SK-N-DZ (cell line): ENCODE measurements around a stretch of chr11.

DNA sequence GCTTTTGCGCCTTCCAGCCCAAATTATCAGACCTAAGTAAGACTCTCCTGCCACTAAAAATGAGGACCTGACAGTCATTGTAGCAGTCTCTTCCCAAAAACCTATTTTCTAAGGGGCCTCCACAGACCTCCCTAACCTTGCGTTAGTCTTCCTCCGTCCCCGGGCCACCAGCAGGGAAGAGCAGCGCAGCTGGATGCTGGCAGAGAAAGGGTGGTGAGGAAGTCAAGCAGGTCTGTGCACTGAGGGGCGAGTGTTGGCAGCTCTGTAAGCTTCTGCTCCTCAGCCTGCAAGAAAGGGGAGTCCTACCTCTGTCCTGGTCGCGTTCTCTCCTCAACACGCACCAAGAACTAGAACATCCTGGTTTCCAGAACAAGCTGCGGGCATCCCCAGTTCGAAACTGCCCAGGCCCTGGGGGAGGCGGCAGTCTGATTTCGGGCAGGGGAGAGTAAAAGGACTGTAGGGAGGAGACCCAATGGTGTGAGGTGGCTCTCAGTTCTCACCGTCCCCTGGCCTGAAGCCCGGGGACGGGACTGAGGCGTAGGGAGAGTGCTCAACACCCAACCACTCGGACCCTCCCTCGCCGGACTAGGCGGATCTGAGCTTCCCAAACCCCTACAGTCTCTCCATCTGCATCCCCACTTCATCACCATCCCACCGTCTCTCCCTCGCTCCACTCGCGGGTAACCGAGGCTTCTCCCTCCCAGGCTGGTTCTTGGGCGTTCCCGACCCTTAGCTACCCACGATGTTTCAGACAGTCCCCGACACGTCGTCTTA, 7.8 kb upstream of the FLI1 start:
RAMPAGE:
- cytosol, long total RNA: no peak
- nucleus, long total RNA: no peak

DNA sequence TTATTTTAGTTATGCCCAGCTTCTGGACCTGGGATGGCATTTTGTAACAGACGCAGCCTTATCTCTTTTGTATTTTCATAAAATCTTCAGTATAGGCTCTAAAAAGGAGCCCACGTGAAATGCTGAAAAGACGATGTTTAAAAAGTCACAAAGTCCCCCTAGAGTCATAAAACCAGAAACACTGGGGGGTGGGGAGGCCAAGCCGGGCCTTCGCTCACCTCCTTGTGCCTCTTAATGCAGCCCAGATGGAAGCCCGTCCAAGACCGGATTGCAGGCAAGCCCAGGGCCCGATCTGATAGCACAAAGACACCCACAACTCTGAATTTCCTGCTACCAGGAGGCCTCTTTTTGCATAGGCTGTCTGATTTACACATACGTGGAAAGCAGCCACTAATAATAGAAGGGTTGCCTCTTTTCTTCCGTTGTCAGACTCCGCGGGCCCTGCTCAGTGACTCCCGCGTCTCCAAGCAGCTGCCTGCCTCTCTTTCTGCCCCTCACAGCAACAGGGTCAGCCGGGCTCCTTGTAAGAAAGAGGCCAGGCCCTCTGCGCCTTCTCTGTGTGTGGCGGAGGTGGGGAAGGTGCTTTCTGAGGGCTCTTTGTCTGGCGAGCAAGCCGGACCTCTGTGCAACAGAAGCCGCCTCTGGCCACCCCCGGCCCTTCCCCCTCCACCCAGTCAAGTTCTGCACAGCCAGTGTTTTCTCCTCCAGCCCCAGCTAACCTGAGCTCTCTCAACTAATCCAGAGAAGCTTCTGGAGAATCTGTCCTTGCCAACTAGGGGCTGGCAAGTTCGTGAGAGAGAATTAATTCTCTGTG, 26.6 kb downstream of the FLI1 start:
RAMPAGE:
- cytosol, long total RNA: no peak
- nucleus, long total RNA: no peak

RAMPAGE:
- cytosol, long total RNA: no peak
- nucleus, long total RNA: no peak
Measured at GRCh38 chr11:128730706-128731473, 37.0 kb downstream of the FLI1 start.

RAMPAGE:
- cytosol, long total RNA: no peak
- nucleus, long total RNA: no peak
Measured at GRCh38 chr11:128841638-128842176, 25.4 kb downstream of the KCNJ1 start.

DNA sequence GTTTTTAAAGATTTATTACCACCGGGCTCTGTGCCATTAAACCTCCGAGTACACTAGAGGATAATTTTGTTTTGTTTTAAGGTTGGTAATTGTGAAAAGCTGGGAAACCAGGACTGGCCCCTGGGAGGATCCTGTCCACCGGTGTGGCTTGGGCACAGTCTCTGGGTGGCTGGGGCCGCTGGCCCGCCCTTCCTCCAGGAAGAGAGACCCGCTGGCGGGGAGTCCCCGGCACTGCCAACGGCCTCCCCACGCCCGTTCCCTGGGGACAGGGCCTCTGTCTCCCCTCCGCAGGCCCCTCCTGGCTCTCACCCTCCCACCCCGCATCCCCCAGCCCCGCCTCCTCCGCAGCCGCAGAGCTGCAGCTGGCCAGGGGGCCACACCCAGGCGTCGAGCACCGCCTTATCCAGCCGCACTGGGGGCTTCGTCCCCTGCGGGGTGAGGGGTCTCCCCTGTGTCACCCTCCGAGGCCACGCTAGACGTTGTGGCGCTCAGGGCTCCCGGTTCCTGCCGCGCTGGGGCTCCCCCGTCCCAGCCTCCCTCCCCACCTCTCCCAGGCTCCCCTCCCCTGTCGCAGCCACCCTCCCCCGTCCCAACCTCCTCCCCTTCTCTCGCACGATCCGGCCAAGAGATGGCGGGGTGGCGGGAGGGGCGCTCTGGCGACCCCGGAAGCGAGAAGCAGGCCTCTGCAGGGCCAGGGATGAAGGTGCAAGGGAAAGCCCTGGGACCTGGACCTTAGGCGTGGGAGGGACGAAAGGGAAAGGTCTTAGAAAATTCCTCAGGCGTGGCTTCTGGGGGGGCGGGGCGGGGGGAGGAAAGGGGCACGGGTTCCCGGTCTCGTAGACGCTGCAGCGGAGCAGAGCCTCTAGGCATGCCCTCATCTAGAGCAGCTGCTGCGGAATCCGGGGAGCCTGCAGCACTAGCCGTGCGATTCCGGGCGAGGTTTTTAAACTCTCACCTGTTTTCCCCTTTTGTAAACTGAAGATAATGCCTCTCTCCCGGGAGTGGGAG, 14.1 kb downstream of the KCNJ5 start:
RAMPAGE:
- cytosol, long total RNA: no peak
- nucleus, long total RNA: no peak

DNA sequence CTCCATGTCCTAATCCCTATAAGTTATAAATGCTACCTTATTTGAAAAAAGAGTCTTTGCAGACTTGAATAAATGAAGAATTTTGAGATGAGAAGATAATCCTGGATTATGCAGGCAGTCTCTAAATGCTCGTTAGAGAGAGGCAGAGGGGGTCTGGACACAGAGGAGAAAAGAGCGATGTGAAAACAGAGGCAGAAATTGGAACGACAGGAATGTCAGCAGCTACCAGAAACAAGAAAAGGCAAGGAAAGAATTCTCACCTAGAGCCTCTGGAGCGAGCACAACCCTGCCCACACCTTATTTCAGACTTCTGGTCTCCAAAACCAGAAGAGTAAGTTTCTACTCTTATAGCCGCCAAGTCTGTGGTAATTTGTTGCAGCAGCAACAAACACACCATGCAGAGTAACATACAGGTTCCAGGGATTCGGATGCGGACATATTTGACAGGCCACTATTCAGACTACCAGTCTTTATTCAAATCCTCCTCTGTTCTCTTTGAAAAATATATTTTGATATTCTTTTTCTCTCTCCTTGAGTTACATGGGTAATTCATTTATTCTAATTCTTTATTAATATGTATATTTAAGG, 23.8 kb upstream of the ARHGAP32 start:
RAMPAGE:
- cytosol, long total RNA: no peak
- nucleus, long total RNA: no peak

RAMPAGE:
- cytosol, long total RNA: no peak
- nucleus, long total RNA: no peak
Measured at GRCh38 chr11:129258401-129258932, 66.3 kb upstream of the ARHGAP32 start.

RAMPAGE:
- cytosol, long total RNA: no peak
- nucleus, long total RNA: no peak
Measured at GRCh38 chr11:129372736-129373531, 2.7 kb upstream of the BARX2 start.

DNA sequence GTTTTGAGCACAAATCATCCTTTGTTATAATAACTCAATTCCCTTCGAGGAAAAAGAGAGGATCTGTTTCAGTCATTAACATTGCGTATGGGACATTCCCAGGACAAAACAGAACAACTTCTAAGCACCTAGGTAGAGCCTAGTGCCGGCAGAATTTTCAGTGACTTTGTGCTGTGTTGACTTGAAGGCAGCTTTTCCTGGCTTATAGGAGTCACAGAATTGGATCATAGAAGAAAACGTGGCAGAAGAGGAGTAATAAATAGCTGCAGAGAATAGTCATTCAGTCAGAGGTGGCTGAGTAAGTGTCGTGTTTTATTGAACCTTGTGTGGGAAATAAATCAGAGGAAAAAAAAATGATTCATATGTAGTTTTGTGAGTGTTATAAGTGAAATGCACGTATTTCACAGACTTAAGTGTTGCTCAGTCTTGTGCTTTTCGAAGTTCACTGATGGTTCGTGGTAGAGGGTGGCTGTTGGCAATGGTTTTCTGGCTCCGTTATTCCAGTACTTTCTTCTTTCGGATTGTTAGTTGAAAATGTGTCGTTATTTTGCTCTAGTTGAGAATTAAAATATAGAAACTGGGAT, 2.1 kb downstream of the BARX2 start:
RAMPAGE:
- cytosol, long total RNA: no peak
- nucleus, long total RNA: no peak

GRCh38 chr11:129453212-129453901, 77.7 kb downstream of the BARX2 start:
RAMPAGE:
- cytosol, long total RNA: no peak
- nucleus, long total RNA: no peak

RAMPAGE:
- cytosol, long total RNA: no peak
- nucleus, long total RNA: no peak
Measured at GRCh38 chr11:129861710-129862311, 33.6 kb downstream of the NFRKB start.

DNA sequence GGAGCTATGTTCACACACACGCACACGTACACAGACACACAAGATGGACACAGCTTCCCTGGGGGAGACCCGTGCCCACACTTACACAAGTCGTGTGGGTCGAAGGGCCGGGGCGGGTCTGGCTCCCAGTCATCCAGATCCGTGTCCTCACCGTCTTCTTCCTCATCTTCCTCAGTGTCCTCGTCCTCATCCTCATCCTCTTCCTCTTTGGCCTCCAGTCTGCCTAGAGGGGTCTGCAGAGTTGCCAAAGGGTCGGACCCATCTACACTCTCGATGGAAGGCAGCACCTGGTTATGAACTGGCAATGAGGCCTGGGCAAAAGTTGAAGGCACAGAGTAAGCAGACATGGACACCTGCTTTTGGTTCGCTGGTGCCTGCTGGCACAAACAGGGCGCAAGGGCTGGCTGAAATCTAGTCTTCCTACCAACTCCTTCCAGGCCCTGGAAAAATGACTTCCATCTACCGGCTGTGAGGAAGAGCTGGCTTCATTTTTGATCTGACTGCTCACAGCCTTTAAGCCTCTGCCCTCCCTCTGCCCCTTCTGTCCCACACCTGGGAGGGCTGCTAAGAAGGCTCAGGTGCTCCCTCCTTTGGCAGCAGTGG, 51.8 kb upstream of the NFRKB start:
RAMPAGE:
- cytosol, long total RNA: no peak
- nucleus, long total RNA: no peak

DNA sequence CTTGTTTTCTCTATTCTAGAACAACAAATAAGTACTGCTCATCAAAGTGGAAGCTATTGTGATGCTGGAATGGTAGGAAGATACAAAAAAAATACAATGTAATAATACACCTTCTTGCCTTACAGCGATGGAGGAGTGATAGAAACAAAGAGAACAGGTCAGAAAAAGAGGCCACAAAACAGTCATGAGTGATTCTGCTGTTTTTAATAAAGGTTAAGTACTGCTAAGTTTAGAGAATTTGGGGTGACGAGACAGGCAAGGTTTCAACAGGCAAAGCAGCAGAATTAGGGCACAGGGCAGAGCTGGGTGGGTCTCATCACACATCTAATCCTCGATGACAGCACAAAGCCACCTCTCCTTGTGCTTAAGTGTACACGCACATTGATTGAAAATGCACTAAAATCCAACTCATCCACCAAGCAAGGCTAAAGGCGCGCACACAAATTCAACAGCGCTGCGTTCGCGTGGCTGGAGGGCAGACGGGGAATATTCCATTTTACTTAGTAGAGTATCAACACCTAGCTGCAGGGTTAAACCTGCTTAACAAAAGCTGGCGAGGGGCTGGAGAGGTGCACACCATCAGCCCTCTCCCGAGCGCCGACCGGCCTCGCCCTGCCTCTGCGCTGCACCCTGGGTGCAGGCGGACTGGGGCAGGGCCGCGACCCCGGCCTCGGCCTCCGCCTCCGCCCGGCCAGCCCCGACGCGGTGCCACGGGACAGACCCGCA, 1.3 kb downstream of the PRDM10 start:
RAMPAGE:
- cytosol, long total RNA: no peak
- nucleus, long total RNA: no peak

GRCh38 chr11:130068597-130069791, 700 bp upstream of the APLP2 start:
RAMPAGE:
- cytosol, long total RNA: no peak
- nucleus, long total RNA: no peak

DNA sequence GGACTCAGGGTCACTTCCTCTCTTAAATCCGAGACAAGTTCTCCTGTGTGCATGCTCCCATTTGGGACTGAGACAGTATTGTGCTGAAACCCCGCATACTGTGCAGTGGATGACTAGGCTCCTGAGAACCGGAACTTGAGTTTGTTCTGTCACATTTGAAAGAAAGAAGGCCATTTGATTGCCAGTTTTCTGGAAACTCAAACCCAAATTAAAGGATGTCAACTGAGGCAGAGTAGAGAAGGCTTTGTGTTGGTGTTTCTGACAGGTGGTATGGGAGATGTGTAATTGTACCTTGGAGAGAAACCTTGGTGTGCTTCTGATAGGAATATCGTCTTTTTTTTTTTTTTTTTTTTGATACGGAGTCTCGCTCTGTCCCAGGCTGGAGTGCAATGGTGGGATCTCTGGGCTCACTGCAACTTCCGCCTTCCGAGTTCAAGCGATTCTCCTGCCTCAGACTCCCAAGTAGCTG, 2.5 kb downstream of the APLP2 start:
RAMPAGE:
- cytosol, long total RNA: no peak
- nucleus, long total RNA: no peak

DNA sequence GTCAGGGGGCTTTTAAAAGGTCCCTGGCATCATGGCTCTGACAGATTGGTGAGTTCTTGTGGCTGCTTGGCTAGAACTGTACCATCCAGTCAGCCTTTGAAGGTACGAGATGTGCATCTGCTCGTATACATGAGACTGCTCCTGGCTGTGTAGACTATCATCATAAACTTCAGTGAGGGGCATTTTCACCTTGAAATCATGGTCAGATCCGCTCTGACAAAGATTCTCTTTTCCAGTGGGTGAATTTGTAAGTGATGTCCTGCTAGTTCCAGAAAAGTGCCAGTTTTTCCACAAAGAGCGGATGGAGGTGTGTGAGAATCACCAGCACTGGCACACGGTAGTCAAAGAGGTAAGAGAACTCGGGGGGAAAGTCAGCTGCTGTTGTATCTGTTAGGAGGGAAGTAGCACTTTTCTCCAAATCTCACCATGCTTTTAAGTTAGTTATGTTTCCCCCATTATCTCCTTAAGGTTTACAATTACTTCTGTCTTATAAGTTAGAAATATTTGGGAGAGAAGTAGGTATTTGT, 39.0 kb upstream of the ST14 start:
RAMPAGE:
- cytosol, long total RNA: no peak
- nucleus, long total RNA: no peak

DNA sequence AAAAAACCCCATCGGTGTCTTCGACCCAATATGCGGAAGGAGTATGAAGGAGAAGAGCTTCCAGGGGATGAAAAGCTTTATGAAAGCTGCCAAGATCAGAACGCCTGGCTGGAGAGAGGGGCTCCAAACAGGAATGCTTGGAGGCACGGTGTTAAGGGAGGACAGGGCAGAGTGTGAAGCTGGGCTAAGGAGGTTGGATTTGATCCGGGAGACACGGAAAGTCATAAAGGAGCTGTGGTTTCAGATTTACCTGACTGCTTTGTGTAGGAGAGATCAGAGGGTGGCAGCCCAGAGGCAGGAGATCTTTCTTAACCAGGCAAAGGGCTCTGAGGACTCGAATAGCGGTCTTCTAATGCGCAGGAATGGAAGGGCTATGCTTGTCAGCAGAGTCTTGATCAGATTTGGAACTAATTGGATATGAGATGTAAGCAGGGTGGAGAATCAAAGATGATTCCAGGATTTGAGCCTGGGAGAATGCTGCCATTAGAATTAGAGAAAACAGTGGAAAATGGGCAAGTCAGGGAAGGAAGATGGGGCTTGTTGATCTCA, 1.2 kb upstream of the ST14 start:
RAMPAGE:
- cytosol, long total RNA: no peak
- nucleus, long total RNA: no peak

DNA sequence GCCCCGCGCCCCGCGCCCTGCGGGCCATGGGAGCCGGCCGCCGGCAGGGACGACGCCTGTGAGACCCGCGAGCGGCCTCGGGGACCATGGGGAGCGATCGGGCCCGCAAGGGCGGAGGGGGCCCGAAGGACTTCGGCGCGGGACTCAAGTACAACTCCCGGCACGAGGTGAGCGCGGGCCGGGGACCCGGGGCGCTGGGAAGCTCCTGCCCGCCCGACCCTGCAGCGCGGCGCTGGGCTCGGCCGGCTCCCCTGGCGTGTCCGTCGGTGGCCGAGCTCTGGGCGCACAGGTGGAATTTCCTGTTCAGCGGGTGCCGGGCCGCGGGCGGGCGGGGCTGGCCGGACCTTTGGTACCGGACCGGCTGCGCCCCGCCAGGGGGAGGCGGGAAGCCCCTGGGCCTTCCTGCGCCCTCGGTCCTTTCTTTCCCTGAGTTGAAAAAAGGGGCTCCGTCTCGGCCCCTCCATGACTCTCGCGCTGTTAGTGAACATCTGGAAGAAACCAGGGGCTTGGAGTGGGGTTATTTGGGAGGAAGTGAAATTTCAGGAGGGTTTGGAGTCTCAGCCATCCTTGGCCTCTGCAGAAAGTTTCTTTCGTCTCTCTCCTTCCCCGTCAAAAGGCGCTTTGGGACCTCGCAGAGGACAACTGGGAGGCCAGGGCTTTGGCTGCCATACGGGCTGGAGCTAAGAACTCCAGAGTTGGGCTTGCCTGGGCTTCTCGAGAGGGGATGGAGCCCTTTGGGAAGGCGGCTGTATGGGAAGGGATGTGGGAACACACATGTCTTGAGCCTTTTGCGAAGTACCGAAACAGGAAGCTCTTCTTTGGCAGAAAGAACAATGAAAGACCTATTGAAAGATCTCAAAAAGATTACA, 546 bp downstream of the ST14 start:
RAMPAGE:
- cytosol, long total RNA: no peak
- nucleus, long total RNA: no peak

DNA sequence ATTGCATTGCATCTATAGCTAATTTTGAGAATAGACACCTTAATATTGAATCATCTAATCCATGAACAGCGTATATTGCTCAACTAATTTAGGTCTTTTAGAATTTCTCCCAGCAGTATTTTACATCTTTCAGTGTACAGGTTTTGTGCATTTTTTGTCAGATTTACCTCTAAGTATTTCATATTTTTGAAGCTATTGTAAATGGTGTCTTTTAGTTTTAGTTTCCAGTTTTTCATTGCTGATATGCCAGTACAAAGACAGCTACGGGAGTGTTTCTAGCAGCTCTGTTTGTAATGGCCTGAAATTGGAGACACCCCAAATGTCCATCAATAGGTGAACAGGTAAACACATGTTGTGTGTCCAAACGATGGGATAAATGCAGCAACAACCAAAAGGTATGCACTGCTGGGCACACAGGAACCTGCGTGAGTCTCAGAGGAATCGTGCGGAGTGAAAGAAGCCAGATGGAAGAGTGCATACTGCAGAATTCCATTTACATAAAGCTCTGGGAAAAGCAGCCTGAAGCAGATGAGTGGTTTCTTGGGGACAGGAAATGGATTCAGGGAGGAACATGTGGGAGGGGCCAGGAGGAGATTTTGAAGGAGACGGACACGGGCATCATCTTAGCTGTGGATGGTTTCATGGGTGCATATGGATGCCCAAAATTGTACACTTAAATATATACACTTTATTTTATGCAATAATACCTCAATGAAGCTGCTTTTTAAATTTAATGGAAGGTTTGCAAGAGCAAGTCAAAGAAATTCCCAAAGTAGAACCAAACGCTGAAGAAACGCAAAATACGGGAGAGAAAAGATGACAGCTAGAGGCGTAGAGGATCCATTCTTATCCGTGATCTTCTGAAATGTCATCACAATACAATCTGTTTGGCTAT, 24.2 kb downstream of the ST14 start:
RAMPAGE:
- cytosol, long total RNA: no peak
- nucleus, long total RNA: no peak

RAMPAGE:
- cytosol, long total RNA: no peak
- nucleus, long total RNA: no peak
Measured at GRCh38 chr11:130209225-130209774, 49.7 kb downstream of the ST14 start.